ENCODE measurements around a stretch of chr9.

DNA sequence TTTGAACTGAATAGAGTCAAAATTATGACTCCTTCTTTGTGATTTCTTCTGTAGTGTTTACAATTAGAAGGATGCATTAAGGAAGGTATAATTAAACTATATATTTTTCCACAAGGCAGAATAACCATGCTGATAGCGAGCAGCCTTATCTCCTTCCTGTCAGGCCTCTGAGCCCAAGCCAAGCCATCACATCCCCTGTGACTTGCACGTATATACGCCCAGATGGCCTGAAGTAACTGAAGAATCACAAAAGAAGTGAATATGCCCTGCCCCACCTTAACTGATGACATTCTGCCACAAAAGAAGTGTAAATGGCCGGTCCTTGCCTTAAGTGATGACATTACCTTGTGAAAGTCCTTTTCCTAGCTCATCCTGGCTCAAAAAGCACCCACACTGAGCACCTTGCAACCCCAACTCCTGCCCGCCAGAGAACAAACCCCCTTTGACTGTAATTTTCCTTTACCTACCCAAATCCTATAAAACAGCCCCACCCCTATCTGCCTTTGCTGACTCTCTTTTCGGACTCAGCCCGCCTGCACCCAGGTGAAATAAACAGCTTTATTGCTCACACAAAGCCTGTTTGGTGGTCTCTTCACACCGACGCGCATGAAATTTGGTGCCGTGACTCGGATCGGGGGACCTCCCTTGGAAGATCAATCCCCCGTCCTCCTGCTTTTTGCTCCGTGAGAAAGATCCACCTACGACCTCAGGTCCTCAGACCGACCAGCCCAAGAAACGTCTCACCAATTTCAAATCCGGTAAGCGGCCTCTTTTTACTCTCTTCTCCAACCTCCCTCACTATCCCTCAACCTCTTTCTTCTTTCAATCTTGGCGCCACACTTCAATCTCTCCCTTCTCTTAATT, 86.9 kb upstream of the DAPK1 start:
- RRBS, result no CpG with 5 or more reads among the region's 21 CpGs

GRCh38 chr9:87464055-87464349, 33.7 kb upstream of the DAPK1 start:
- RRBS, result no CpG with 5 or more reads among the region's 3 CpGs

DNA sequence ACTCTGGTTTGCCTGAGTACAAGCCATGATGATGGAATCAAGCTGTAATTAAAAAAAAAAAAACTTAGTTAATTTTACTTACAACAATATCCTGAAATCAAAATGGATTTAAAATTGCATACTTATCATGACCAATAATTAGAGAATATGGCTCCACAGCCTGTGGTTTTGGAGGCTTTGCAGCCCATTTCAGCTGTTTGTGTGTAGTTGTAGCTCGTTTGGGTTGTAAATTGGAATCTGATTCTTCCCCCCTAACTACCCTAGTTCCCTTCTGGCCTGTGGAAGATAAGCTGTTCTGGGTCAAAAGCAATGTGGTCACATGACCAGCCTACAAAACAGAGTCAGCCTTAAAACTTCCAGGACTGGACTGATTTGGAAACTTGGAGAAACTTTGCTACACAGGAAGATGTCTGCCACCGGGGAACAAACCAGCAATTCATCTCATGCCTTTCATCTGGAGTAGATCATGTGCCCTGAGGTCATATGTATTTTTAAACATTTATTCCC, 83.8 kb downstream of the DAPK1 start:
- RRBS, result no CpG with 5 or more reads among the region's 2 CpGs

GRCh38 chr9:87601230-87601815, 103.7 kb downstream of the DAPK1 start:
- RRBS, result no CpG with 5 or more reads among the region's 3 CpGs

GRCh38 chr9:87615351-87616490, 110.2 kb upstream of the CTSL start:
- RRBS, result no CpG with 5 or more reads among the region's 13 CpGs

GRCh38 chr9:87711743-87712217, 14.1 kb upstream of the CTSL start:
- RRBS, result no CpG with 5 or more reads among the region's 5 CpGs

- RRBS, result no CpG with 5 or more reads among the region's 4 CpGs
Measured at GRCh38 chr9:87812440-87812698, 70.3 kb upstream of the SPATA31E1 start.

- RRBS, result no CpG with 5 or more reads among the region's 10 CpGs
Measured at GRCh38 chr9:87883920-87884393, 1.3 kb downstream of the SPATA31E1 start.

GRCh38 chr9:88076504-88077278, 61.6 kb downstream of the SPATA31C2 start:
- RRBS, result 55% methylated on average over 18 of the region's 50 CpGs

DNA sequence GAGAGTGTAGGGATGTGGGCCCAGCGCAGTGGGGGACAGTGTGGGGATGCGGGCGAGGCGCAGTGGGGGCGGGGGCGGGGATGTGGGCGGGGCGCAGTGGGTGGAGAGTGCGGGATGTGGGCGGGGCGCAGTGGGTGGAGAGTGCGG, 218 bp upstream of the NXNL2 start:
- RRBS, result no CpG with 5 or more reads among the region's 12 CpGs

- RRBS, result no CpG with 5 or more reads among the region's 8 CpGs
Measured at GRCh38 chr9:88583791-88584610, 49.0 kb downstream of the NXNL2 start.

DNA sequence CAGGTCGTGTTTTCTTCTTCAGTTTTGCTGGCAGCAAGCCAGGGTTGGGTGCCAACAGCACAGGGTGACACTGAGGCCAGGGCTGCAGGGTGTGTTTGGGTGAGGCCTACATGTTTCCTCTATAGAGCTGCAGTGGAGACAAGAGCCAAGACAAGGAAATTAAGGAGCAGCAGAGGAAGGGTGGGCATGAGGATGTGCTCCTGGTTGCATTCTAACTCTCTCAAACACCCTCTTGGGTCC, 52.3 kb downstream of the NXNL2 start:
- RRBS, result no CpG with 5 or more reads among the region's 1 CpG

- RRBS, result no CpG with 5 or more reads among the region's 4 CpGs
Measured at GRCh38 chr9:88646528-88646885, 111.5 kb downstream of the NXNL2 start.

DNA sequence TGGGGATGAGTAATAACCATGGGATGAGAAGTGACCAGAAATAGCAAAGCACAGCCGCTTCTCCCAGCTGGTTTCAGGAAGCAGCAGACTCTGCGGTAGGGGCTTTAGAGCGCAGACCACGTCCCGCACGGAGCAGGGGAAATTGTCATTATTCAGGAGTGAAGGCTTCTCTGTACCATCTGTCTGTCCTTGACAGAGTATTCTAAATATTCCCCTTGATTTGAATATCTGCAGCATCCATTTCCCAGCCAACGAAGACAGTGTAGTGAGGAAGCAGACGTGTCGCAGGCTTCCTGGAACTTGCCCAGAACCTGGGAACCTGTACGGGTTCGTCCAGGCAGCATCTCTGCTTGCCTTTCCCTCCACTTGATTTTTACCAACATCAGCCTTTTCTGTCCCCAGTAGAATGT, 159.7 kb downstream of the NXNL2 start:
- RRBS, result no CpG with 5 or more reads among the region's 11 CpGs

GRCh38 chr9:88872107-88872623, 119.1 kb upstream of the S1PR3 start:
- RRBS, result no CpG with 5 or more reads among the region's 3 CpGs

- RRBS, result no CpG with 5 or more reads among the region's 6 CpGs
Measured at GRCh38 chr9:88949517-88949959, 41.7 kb upstream of the S1PR3 start.

DNA sequence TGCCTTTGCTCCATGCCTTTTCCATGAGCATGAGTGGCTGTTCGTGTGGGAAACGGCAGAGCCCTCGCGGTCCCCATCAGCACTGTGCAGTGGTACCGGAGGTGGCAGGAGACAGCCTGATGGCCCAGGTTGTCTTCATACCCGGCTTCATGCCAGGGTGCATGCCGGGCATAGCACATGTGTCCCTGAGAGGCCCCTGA, 6.5 kb downstream of the S1PR3 start:
- RRBS, result 100% methylated on average over 1 of the region's 7 CpGs

DNA sequence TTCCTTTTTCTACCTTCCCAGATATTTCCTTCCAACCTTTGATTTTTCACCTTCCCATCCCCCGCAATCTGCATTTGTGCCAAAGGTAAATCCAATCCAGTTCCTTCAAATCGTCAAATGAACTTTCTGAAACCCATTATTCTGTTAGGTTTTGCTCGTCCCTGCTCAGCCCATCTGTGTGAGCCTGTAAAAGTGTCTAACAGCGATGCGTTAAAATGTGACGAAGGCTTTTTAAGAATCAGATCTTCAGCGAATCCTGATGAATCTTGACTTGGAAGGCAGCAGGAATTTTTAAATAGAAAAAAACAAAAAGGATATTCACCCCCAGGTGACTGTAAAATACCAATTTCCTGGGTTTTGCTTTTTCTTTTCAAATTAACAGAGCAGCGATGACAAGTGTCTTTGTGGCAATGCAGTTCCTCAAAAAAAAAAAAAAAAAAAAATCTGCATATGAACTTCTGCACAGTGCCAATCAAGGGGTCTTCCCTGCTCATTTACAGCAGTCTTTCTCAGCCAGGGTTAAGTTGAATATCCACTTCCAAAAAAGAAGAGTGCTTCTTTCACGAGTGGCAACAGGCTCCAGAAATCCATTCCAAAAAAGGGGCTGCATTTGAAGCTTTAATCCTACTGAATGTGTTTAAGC, 419 bp upstream of the SHC3 start:
- RRBS, result no CpG with 5 or more reads among the region's 9 CpGs

GRCh38 chr9:89322371-89322969, 4.2 kb downstream of the SECISBP2 start:
- RRBS, result no CpG with 5 or more reads among the region's 4 CpGs

- RRBS, result no CpG with 5 or more reads among the region's 17 CpGs
Measured at GRCh38 chr9:89405793-89406367, 87.6 kb downstream of the SECISBP2 start.